Smooth muscle cell (in vitro differentiated cells): ENCODE results near the genes PTPN13, KLHL8, SPARCL1 and HERC6.

DNA sequence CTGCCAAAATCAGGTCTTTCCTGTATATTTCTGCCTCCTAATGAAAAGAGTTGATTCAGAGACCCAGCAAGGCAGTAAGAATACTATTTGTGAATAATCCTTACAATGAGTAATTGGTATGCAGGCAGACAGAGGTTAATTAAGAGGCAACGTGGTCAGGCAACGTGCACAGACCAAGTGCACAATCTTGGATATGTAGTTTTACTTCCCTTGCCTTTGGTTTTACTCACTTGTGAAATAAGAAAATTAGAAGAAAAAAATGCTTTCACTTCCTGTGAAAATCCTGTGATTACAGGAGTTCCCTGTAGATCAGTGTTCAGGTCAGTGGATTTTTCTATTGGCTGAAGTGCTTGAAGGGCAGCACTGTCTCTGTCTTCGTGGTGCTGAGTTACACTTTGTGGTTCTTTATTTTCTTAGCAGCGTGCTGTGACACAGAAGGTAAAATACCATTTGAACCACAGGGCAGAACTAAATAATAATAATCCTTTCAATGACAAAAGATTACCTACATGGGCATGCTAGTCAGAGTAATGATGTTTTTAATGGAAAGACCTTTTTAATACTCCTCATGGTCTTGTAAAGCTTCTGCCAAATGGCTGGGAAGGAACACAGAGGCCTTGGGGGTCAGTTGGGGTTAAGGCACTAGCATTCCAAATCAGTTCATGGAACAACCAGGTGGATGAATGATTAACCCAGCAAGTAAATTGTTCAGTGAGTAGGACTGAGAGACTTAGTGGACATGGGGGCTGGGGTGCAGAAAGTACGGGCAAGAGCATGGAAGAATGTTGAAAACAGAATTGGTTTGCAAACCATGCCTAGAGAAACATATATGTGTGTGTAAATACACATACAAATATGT lies 430.8 kb downstream of the MAPK10 start:
- RAMPAGE, long total RNA = no peak

GRCh38 chr4:86268126-86268999 lies 91.5 kb downstream of the MAPK10 start:
- RAMPAGE, long total RNA = no peak

- RAMPAGE, long total RNA = no peak
Measured at GRCh38 chr4:86358231-86358837, 1.5 kb downstream of the MAPK10 start.

GRCh38 chr4:86594265-86594387 lies at the start of gene PTPN13:
PTPN13 (plus strand) TSS chr4:86594315.
- RAMPAGE, long total RNA = start-site peak on the plus strand at chr4:86594310-86594351, 129 and 19 reads in 2 replicates

DNA sequence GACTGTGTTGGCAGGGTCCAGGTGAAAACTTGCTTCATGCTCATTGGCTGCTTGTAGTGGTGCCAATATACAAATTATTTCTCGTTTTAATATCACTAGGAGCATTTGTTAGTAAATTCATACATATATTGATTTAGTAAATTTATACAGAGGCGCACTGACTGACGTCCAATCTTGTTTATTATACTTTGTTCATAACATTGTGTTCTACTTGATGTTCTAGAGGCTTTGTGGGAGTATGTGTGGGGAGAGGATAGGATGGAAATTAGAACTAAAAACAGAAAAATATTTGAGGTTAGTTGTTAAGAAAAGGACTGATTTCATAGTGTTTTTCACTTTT lies 1.8 kb downstream of the PTPN13 start:
- RAMPAGE, long total RNA = no peak

DNA sequence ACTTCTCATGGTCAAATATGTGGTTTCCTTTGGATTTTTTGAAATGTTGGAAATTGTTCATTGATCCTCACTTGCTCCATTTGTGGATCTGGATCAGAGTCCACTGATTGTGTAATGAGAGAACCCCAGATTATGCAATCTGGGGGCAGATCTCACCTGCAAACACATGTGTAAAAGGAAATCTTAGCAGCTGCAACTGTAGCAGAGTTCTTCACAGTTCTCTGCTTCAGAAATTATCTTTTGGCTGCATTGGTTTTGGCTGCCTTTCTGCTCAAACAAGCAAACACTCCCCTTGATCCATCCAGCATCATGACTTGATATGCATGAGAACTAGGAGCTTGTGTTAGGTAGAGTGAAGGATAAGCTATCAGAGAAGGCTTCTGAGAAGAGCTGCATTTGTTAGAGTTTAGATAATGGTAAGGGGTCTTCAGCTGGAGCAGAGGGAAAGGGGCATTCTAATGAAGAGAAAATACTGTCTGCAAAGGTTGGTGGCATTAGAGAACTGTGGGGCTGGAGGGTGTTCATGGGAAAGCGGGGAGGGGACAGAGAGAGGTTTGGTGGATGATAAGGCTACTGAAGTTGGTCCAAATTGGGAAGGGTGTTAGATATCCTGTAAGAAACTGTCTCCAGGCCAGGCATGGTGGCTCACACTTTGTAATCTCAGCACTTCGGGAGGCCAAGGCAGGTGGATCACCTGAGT lies 59.7 kb downstream of the AFF1 start:
- RAMPAGE, long total RNA = no peak

GRCh38 chr4:87077999-87078688 lies 142.3 kb downstream of the KLHL8 start:
- RAMPAGE, long total RNA = no peak

DNA sequence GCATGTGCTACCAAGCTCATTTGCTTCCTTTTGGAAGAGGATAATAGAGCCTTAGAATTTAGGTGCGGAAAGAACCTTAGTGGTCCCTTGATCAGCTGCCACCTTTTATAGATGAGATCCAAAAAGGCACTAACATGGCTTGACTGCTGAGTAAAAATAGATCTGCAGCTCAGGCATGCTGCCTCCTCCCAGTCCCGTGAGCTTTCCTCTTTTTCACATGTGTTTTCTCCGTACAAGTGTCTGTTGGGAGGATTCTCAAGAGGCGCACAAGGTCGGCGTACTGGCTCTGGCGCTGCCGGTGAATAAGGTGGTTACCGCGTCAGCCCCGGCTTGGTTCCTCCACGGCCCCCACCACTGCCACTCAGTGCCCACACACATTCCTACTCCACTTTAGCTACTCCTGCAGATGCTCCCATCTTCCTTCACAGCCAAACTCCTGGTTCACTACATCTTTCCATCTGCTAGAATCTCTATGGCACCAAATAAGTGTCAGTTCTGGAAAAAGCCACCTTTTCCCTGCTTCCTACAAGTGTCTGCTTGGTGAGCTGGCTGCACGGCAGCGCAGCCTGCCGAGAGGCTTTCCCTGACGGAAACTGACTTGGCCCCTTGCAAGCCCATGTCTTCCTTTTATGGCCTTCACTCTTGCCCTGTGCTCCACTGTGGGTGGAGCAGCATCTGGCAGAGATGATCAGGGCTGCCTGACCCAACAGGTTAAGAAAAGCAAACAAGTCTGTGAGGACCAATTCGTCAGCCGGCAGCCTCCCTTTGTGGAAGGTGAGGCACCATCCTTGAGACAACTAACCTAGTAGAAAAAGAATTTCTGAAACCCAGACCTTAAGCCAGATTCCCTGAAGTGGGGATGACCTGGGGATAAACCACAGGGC lies 99.8 kb downstream of the KLHL8 start:
- RAMPAGE, long total RNA = no peak

- RAMPAGE, long total RNA = no peak
Measured at GRCh38 chr4:87188917-87189440, 31.4 kb downstream of the KLHL8 start.

DNA sequence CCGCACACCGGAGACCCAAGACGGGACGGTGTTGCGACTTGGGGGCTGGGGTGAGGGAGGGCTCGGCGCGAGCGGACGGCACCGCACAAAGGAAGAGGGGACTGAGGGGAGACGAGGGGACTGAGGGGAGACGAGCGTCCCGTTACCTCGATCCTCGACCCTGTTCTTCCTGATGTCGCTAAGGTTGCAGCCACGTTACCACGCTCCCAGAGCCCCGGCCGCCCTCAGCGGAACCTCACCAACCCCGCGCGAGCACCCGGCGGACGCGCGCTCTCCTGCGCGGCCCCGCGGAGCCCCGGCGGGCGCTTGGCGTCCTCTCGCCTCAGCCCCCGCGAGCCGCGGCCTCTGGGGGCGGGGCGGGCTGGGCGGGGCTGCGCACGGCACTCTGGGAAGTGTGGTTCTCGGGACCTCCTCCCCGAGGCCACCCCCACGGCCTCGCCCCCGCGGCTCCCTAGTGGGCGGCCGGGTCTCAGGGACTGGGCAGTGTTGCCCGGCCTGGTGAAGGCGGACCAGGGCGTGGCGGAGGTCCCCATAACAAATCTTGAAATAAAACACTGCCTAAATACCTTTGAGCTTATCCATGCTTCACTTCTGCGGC lies at the start of gene KLHL8:
KLHL8 (minus strand) TSS at position 347 of the 598 bp plus-strand sequence.
- RAMPAGE, long total RNA = no peak

GRCh38 chr4:87528798-87529764 lies at the start of gene SPARCL1:
SPARCL1 (minus strand) TSS chr4:87529376.
- RAMPAGE, long total RNA = no peak

- RAMPAGE, long total RNA = no peak
Measured at GRCh38 chr4:87679662-87680255, 29.7 kb downstream of the DMP1 start.

DNA sequence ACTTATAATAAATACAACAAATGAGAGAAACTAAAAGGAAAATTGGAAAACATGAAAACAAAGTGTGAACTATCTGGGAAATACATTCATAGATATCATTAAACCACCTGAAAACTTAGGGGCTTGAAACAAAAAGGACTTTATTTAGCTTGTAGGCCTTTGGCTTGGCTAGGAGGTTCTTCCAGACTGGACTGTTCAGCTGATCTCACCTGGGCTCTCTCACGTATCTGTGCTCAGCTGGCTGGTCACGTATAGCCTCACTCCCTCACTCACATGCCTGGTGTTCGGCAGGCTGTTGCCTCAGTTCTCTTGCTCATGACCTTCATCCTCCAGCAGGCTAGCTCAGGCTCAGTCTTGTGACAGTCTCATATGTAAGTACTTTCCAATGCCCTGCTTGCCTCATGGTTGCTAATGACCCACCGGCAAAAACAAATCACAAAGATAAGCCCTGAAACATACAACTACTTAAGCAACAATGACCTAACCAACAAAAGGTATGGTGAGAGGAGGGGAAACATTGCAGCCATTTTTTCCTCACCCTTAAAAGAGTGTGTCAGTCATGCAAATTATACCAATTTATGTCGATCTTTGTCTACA lies 24.9 kb downstream of the MEPE start:
- RAMPAGE, long total RNA = no peak

GRCh38 chr4:87973518-87973891 lies 2.0 kb upstream of the SPP1 start:
- RAMPAGE, long total RNA = no peak

GRCh38 chr4:87982236-87982884 lies 6.8 kb downstream of the SPP1 start:
- RAMPAGE, long total RNA = no peak

DNA sequence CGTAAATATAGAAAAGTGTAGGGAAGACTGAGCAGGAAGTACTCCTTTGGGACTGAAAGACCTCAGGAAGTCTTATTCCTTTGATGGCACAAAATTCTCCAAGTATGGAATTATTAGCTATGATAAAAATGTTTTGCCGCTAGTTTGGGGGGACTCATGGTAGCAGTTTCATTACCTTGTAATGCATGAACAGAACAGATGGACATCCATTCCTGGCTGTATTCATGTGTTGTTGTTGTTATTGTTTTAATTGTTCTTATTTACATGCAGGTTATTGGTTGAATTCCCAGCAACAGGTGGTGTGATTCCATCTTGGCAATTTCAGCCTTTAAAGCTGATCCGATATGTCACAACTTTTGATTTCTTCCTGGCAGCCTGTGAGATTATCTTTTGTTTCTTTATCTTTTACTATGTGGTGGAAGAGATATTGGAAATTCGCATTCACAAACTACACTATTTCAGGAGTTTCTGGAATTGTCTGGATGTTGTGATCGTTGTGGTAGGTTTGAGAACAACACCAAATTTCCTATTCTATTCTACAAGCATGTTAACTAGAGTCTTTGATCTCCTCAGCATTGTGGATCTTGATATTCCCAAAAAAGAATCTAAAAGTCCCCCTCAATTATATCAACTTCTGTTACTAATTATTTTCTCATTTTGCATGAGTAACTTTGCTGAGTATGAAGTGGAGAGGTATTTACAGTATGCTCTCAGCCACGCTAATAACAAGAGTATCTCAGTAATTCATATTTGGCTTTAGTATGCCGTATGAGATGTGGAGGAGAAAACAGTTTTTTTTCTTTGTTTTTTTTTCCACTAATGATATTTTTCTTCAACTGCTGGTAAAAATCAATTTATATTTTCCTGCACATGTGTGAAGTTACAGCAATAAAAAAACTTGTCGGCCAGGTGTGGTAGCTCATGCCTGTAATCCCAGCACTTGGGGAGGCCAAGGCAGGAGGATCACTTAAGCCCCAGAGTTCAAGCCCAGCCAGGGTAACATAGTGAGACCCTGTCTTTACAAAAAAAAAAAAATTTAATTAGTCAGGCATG lies 39.3 kb downstream of the PKD2 start:
- RAMPAGE, long total RNA = no peak

GRCh38 chr4:88285056-88285752 lies 843 bp upstream of the PPM1K start:
- RAMPAGE, long total RNA = no peak

GRCh38 chr4:88378618-88379251 lies at the start of gene HERC6:
HERC6 (plus strand) TSS chr4:88378852.
- RAMPAGE, long total RNA = no peak

GRCh38 chr4:88574612-88575077 lies 17.6 kb upstream of the HERC3 start:
- RAMPAGE, long total RNA = no peak

DNA sequence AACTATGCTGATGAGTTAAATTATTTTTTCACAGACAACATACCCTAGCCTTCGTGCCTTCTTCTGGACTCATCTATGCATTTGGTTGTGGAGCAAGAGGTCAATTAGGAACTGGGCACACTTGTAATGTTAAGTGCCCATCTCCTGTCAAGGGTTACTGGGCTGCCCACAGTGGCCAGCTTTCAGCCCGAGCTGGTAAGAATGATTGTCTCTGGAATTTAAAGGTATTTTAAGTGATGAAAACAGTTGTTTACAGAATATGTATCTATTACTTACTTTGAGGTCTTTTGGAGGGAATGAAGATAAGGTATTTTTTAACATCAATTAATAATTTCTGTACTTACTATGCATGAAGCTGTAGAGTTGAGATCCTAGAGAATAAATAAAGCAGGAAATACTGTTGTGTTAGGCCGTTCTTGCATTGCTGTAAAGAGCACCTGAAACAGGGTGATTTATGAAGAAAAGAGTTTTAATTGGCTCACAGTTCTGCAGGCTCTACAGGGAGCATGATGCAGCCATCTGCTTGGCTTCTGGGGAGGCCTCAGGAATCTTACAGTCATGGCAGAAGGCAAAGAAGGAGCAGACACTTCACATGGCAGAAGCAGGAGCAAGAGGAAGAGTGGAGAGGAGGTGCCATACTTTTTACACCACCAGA lies 41.7 kb downstream of the NAP1L5 start:
- RAMPAGE, long total RNA = no peak